AG09309 (cell line): ENCODE measurements around the gene CBARP.

DNA sequence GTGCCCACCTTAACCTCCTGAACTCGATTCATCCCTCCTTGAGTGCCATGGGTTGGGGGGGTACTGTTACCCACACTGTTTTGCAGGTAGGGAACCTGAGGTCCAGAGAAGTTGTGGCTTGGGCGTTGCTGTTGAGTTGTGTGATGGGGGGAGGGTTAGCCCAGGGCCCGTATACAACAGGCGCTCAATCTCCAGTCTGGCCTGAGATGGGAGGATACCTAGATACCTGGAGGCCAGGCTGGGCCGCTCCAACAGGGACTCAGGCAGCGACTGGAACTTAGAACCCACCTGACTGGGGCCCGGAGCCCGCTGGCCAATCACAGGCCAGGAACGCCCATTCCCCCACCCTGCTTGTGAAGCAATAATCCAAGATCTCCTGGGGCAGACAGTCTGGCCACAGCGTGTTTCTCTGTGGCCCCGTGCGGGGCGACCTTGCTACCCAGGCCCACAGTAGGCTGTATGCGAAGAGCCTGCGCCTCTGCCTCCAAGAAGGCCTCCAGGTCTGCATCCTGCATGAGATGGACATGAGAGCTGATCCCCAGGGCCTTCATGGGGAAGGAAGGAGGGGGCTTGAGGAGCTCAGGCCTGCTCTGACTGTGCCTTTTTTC, 2.9 kb downstream of the ARID3A start:
- RRBS, result no CpG with 5 or more reads among the region's 15 CpGs

DNA sequence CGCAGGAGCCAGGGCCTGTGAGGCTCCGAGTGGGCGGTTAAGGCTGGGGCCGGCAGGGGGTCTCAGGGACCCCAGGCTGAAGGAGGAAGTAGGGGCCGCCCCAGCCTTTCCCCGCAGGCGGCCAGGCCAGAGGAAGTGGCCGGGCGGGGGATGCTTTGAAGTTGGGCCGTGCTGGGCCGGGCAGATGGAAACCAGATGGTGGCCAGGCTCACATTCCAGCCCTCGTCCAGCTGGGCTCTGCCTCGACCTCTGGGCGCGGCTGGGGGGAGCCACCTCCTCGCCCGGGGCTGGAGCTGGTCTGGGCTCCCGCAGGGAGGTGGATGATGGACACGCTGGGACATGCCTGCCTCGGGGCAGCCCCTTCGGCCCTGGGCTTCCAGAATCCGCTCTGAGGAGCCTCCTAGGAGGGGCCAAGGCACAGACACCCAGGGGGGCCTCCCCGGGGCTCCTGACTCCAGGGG, 7.4 kb downstream of the ARID3A start:
- RRBS, result 5% methylated on average over 9 of the region's 23 CpGs

DNA sequence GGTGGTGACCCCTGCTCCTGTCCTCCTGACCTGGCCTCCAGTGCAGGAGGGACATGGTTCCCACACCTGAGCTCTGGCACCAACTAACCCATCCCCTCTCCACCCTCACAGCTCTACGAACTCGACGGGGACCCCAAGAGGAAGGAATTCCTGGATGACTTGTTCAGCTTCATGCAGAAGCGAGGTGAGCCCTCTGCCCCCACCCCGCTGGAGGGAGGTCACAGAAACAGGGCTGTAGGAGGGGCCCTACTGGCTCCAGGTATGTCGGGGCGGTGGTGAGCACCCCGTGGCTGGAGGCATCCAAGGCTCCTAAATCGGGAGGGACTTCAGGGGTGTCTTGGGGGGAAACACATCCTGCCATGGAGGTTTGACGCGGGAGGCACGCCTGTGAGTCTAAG, 24.2 kb upstream of the WDR18 start:
- RRBS, result no CpG with 5 or more reads among the region's 12 CpGs

DNA sequence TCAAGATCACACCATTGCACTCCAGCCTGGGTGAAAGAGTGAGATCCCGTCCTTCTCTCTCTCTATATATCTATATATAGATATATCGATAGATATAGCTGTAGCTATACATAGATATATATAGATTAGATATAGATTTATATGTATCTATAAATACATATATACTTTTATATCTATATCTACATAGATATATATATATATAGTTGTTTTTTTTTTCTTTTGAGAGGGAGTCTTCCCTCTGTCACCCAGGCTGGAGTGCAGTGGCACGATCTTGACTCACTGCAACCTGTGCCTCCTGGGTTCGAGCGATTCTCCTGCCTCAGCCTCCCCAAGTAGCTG, 14.7 kb upstream of the WDR18 start:
- RRBS, result no CpG with 5 or more reads among the region's 5 CpGs

- RRBS, result no CpG with 5 or more reads among the region's 24 CpGs
Measured at GRCh38 chr19:1044954-1045402, 5.1 kb downstream of the ABCA7 start.

DNA sequence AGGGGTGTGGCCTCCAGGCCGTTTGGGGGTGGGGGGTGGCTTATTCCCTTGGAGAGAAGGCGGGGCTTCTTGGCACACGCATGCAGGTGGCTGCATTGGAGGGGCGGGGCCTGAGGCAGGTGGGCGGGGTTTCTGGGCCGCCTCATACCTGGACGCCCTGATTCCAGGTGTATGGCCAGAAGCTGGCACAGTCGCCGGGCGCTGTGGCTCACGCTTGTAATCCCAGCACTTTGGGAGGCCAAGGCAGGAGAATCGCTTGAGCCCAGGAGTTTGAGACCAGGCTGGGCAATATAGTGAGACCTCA, 7.8 kb downstream of the ABCA7 start:
- RRBS, result no CpG with 5 or more reads among the region's 12 CpGs

DNA sequence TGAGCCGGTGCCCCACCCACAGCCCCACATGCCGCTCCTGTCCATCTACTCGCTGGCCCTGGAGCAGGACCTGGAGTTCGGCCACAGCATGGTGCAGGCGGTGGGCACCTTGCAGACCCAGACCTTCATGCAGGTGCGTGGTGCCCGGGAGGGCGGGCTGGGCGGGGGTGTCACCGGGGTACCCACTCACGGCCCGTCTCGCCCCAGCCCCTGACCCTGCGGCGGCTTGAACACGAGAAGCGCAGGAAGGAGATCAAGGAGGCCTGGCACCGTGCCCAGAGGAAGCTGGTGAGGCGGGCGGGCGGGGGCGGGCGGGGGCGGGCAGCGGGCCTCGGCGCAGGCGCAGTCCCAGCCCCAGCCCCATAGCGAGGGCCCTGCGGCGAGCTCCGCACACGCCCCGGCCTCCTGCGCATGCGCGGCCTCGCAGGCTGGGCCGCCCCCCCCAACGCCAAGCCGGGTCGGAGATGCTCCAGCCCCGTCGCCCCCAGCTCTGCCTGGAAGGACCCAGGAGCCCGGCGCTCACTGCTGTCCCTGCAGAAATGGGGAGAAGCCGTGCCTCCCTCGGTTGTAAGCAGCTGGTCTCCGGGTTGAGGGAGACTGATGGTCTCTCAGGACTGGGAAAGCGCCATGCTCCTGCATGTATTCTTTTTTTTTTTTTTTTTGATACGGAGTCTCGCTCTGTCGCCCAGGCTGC, 7.8 kb downstream of the ARHGAP45 start:
- RRBS, result 83% methylated on average over 14 of the region's 53 CpGs

GRCh38 chr19:1093628-1094328, 1.4 kb downstream of the POLR2E start:
- RRBS, result 79% methylated on average over 3 of the region's 28 CpGs

- RRBS, result no CpG with 5 or more reads among the region's 9 CpGs
Measured at GRCh38 chr19:1095827-1096278, 678 bp upstream of the POLR2E start.

DNA sequence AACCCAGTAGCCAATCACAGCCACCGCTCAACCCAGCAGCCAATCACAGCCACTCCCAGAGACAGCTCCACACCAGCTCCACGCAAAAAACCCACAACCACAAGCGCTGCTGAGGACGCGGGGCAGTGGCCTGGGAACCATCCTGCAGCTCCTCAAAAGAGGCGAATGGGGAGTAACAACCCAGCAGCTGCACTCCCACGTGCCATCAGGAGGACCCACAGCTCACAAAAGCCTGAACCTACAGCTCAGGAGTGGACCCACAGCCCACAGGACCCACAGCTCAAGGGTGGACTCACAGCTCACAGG, 29.9 kb downstream of the GPX4 start:
- RRBS, result no CpG with 5 or more reads among the region's 7 CpGs

GRCh38 chr19:1162606-1163042, 11.4 kb downstream of the SBNO2 start:
- RRBS, result no CpG with 5 or more reads among the region's 11 CpGs

GRCh38 chr19:1181730-1182252, 7.7 kb upstream of the SBNO2 start:
- RRBS, result no CpG with 5 or more reads among the region's 11 CpGs

GRCh38 chr19:1208825-1209267, 3.3 kb downstream of the STK11 start:
- RRBS, result no CpG with 5 or more reads among the region's 10 CpGs

DNA sequence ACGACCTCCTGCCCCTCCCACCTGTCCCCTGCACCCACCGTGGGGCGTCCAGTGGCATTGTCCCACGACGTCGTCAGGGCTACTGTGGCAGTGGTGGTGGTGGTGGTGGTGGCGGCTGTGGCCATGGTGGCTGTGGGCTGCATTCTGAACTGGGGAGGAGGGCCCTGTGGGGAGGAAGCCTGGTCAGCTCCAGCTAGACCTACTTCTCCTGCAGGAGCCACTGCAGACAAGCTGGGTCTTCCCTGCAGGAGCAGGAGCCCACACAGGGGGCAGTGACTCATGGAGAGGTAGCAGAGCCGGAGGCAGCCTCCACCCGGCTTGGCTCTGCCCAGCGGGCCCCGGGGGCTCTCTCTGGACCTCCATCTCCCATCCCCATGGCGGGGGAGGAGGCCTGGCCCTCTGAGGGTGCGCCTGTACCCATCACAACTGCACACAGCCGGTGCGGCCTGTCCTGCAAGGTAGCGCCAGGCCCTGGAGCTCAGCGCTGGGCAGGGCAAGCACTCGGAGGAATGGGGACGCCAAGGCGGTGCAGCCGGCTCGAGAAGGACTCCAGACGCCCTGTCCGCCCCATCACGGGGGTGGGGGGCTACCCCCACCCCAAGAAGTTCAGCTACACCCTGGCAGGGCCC, 1.7 kb downstream of the CBARP start:
- RRBS, result 67% methylated on average over 8 of the region's 25 CpGs

- RRBS, result 2% methylated on average over 77 of the region's 103 CpGs
Measured at GRCh38 chr19:1237688-1238503, at the start of gene CBARP. Gene CBARP (minus strand): TSS chr19:1238005.

GRCh38 chr19:1252696-1253243, 4.4 kb downstream of the MIDN start:
- RRBS, result 2% methylated on average over 11 of the region's 28 CpGs

GRCh38 chr19:1259909-1260136, 9.3 kb upstream of the CIRBP start:
- RRBS, result no CpG with 5 or more reads among the region's 1 CpG

DNA sequence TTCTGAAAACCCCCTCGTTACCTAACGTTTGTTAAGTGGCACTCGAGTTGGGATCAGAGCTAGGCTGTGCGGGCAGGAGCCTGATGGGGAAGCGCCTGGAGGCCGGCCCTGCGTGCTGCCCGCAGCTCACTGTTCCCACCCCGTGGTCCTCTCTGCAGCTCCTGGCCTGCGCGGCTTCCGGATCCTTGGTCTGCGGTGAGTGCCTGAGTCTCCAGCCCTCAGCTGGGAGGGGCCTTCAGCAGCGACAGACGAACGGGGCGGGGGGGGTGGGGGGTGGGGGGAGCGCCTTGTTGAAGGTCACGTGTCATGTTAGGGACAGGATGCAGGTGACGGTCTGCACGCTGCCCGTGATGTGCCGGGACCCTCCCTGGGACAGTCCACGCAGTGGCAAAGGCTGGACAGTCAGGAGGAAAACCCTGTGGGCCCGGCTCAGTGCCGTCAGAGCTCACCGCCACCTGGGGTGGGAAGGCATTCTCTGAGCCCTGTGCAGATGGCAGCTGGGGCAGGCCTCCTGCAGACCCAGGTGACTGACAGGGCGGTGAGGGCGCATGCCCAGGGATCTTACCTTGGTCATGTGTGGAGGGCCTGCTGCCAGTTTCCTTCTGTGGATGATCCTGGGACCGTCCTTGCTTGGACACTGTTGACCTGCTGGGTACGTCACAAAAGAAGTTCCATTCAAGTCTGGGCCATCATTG, 4.1 kb downstream of the NDUFS7 start:
- RRBS, result 97% methylated on average over 6 of the region's 31 CpGs

DNA sequence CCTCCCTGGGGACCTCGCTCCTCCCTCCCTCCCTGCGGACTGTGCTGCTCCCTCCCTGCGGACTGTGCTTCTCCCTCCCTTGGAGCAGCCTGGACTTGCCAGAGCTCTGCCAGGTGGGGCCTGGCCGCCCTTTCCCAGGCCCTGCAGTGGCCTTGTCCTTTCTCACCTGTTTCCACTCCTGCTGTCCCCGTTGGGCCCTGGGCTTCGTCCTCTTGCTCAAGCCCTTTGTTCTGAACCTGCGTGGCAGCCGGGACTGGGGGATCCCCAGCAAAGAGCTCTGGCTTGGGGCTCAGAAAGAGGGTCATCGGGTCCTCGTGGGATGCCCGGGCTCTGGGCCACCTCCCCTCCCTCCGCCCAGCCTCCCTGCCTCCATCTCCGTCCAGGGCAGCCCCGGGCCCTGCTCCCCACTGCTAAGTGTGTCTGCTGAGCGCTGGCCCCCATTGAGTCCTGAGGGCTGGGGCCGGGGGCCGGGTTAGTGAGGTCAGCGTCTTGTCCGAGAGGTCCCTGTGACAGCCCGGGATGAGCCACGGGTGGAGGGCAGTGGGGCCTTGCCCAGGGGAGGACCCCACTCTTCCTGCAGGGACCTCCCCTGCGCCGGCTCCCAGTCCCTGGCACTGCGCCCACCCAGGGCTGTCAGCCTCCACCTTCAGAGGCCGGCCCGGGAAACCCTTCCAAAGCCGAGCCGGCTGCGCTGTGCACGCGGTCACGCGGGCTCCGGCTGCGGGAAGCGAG, 6.5 kb downstream of the GAMT start:
- RRBS, result 76% methylated on average over 16 of the region's 36 CpGs